Pulmonary lymph node (tissue), 1 donor: ENCODE results near the genes MAPKAPK2, IL19 and PIGR.

GRCh38 chr1:206557749-206558755 is 50.7 kb downstream of the RASSF5 start:
- PRO-cap = bidirectional peak, plus-strand start at chr1:206558207, minus-strand start at chr1:206557921; bidirectional peak, plus-strand start at chr1:206558272, minus-strand start at chr1:206558249

- PRO-cap = no peak
Observed at GRCh38 chr1:206571121-206571611, 41.1 kb downstream of the EIF2D start.

GRCh38 chr1:206587060-206587807 is 25.0 kb downstream of the EIF2D start:
- PRO-cap = no peak

- PRO-cap = no peak
Observed at GRCh38 chr1:206666951-206667332, 17.8 kb upstream of the MAPKAPK2 start.

- PRO-cap = bidirectional peak, plus-strand start at chr1:206684905, minus-strand start at chr1:206684785
Observed at GRCh38 chr1:206684471-206685009, at the start of gene MAPKAPK2. TSS of gene MAPKAPK2 (plus strand) at chr1:206684905.

DNA sequence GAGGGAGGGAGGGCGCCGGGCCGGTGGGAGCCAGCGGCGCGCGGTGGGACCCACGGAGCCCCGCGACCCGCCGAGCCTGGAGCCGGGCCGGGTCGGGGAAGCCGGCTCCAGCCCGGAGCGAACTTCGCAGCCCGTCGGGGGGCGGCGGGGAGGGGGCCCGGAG is 186 bp downstream of the MAPKAPK2 start:
- PRO-cap = no peak

- PRO-cap = no peak
Observed at GRCh38 chr1:206696669-206697403, 12.1 kb downstream of the MAPKAPK2 start.

DNA sequence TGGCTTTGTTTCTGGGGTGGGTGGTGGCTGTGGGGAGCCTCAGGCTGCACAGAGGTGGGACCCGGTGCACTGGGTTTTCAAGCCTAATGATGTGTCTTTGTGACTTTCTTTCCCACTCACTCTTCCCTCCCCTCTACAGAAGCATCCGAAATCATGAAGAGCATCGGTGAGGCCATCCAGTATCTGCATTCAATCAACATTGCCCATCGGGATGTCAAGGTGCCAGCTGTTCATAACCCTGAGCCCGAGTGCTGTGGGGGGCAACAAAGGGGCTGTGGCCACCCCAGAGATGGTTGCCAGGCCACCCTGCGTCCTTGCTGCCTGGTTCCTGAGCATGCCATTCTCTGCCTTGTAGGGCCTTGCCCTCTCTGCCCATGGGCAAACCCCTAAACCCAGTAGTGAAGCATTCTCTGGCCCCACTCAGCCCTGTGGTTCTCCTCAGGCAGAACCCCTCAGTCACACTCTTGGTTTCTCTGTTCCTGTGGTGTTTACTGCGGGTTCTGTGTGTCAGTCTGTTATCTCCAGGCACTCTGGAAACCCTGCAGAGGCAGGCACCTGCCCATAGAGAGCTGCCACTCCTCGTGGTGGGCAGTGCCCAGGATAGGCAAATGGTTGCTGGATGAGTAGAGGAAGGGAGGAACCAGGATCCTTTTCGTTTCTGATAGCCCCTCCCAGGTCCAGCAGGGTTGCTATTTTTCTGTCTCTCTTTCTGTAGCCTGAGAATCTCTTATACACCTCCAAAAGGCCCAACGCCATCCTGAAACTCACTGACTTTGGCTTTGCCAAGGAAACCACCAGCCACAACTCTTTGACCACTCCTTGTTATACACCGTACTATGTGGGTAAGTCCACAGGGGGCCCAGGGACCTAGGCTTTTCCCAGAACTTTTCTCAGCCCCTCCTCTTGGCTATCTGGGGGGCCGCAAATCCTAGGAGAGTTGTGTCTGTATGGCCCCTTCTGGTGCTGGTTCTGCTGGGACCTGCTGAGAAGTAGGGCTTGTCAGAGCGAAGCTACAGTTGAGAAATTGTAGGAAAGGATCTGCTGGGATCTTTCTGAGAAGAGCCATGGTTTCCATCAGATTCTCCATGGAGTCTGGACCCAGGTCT is 41.0 kb upstream of the IL19 start:
- PRO-cap = no peak

DNA sequence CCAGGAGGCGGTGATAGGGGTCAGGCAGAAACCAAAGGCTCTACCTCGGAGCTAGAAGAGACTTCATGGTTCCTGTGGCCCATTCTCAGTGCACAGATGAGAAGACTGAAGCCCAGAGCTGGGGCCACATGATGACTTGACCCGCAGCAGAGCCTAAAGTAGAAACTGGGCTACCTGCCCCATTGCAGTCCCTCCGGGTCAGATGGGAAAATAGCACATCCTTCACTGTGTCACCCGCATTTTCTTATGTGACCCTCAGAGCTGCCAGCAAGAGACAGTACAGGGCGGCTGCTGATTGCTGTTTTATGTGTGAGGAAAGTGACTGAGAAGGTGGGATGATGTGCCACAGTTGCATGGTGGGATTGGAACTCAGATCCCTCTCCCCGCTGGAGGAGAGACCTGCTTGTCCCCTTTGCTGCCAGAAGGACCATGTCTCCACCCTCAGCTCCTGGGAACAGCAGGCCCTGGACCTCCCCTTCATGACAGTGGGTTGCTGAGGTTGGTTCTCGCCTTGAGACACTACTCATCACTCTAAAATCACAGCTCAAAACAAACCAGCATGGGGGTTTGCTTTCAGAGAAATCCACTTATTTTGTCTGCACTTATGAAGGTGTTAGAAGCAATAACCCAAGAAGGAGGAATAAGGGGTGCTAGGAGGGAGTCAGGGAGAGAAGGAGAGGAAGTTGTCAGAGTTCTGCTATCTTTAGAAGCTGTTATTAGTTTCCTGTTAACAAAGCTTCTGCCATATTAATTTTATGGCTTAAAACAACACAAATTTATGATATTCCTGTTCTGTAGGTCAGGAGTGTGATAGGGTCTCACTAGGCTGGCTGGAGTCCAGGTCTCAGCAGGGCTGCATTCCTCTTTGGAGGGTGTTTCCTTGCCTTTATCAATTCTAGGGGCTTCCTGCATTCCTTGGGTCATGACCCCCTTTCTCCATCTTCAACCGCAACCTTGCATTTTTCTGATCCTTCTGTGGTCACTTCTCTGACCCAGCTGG is 35.6 kb upstream of the IL19 start:
- PRO-cap = no peak

- PRO-cap = no peak
Observed at GRCh38 chr1:206736331-206736852, 34.2 kb upstream of the IL19 start.

DNA sequence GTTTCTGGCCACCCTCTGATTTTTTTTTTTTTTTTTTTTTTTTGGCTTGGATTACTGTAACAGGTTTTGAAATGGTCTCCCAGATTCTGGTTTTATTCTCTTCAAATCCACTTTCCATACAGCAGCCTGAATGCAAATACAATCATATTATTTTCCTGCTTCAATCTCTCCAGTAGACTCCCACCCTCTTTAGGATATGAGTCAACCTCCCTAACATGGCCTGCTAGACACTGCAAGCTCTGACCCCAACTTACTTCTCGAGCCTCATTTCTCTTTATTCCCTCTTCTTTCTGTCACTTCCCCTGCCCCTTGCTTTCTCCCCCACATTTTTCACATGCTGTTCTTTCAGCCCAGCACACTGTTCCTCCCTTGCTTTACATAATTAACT is 22.2 kb upstream of the IL19 start:
- PRO-cap = no peak

- PRO-cap = unidirectional peak, plus-strand start at chr1:206770741
Observed at GRCh38 chr1:206770453-206770954, at the start of gene IL19. TSS of gene IL19 (plus strand) at chr1:206770773.

DNA sequence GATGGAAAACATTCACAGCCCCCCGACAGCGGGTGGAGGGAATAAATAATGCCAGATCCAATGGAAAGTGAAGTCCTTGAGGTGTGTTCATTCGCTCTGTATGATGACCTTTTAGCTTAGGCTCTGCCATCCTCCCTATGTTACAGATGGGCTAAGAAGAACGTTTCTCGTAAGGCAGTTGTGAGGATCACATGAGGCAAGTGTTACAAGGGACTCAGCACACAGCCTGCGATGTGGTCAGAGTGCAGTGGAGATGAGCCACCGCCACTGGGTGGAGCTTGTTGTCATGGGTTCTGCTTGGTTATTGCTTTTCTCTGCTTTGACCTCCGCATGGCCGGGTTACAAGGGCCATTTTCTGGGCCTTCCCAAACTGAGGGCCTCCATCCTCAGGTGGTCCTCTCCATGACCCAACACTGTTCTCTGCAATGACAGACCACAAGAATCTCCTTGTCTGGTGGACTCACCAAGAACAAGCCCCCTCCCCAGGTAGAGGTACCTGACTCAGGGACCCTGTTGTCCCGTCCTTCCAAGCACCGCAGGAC is 3.6 kb upstream of the FCMR start:
- PRO-cap = bidirectional peak, plus-strand start at position 240 of the sequence, minus-strand start at position 228 of the sequence

DNA sequence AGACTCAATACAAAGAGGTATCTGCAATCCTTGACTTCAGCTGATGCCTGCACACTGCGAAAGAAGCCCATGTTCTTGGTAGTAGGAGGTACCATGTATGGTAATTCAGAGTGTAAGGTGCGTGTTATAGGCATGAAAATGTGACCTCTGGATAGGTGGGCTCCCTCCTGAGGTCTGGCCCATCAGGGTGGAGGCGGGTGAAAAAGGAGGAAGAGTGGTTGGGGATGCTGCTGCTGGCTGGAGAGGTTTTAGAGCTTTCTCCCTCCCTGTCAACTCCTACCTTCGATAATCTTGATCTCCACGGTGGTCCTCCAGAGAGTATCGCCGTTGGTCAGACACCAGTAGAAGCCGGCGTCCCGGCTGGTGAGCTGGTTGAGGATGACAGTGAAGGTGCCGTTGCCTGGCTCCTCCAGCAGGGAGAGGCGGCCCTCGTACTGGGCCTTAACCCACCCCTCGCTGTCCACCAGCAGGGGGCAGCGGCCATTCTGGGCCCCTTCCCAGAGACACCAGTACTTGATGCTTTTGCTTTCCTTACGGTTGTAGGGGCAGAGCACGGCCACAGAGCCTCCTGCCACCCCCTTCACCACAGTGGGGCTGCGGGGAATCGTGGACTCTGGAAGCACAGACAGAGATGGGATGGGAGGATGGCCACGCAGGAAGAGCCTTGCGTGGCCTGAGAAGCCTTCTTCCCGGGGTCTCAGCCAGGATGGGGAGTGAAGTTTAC is 10.9 kb downstream of the PIGR start:
- PRO-cap = no peak

- PRO-cap = no peak
Observed at GRCh38 chr1:206941714-206942643, 4.3 kb downstream of the PIGR start.

DNA sequence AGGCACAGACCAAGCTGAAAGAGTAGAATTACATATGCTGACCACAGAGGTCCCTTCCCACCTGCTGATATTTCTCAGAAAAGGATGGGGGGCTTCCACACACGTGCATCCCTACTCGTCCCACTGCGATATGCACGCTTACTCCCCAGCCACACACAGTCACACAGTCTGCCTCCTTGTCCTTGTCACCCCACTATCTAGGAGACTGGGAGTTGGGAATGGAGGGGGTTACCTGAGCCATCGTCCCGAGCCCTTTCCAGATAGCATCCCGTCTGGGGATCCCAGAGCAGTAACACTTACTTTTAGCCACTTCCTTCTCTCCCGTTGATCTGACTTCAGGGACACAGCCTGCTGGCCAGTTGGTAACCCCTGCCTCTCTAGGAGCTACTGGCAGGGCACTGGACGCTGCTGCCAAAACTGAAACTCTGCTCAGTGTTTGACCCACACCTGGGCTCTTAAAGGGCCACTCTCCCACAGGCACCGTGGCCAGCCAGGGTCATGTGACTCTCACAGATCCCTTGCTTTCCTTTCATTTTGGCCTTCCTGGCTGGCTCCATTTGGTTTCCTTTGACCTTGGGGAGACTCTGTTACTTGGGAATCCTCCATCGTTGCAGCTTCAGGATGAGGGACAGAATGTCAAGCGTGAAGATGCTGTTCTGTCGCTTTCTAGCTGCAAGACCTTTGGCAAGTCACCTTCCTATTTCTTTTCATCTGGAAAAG is at the start of gene PIGR:
Gene PIGR (minus strand): TSS at position 431 of the 720 bp plus-strand sequence.
- PRO-cap = no peak

DNA sequence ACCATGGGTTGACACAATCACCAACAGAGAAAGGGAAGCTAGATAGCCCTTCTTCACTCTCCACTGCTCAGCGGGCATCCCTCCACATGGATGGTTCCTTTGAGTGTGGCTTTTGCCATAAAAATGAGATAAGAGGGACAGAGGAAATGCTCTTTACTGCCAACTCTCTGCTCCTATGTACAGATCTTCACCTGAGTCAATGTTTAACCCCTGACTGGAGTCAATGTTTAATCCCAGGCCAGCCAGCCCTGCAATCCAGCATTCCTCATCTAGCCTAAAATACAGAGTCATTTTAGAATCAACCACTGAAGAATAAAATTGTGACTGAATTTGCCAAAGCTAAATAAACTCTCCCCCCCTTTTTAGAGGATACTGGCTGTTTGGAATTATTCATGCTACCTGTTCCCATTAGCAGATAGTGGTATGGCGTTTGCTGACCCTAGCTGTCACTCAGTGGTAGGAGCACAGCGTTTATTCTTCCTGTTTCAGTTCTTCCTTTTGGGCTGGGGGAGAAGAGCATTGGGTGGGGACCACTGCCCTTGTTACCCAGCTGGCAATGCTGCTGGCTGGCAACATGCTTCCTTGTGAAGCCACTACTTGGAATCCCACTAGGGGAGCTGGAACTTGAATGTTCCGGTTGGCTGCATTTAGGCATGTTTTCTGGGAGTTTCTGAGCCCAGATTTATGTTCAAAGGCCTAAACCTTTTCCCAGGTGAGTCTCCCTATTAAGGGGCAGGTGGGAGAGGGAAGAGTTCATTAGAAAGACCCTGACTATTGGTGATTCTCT is 5.3 kb upstream of the PIGR start:
- PRO-cap = no peak

- PRO-cap = no peak
Observed at GRCh38 chr1:207019586-207020119, 12.9 kb downstream of the C1orf116 start.

GRCh38 chr1:207020120-207020513 is 12.4 kb downstream of the C1orf116 start:
- PRO-cap = no peak

- PRO-cap = no peak
Observed at GRCh38 chr1:207074455-207075581, 13.8 kb upstream of the C4BPB start.